Heart (tissue), 3 donors: ENCODE measurements around a stretch of chr2.

- RAMPAGE, long total RNA, 2 experiments, result no peak in any of the 2 experiments
Measured at GRCh38 chr2:46026998-46027471, 270.2 kb upstream of the EPAS1 start.

DNA sequence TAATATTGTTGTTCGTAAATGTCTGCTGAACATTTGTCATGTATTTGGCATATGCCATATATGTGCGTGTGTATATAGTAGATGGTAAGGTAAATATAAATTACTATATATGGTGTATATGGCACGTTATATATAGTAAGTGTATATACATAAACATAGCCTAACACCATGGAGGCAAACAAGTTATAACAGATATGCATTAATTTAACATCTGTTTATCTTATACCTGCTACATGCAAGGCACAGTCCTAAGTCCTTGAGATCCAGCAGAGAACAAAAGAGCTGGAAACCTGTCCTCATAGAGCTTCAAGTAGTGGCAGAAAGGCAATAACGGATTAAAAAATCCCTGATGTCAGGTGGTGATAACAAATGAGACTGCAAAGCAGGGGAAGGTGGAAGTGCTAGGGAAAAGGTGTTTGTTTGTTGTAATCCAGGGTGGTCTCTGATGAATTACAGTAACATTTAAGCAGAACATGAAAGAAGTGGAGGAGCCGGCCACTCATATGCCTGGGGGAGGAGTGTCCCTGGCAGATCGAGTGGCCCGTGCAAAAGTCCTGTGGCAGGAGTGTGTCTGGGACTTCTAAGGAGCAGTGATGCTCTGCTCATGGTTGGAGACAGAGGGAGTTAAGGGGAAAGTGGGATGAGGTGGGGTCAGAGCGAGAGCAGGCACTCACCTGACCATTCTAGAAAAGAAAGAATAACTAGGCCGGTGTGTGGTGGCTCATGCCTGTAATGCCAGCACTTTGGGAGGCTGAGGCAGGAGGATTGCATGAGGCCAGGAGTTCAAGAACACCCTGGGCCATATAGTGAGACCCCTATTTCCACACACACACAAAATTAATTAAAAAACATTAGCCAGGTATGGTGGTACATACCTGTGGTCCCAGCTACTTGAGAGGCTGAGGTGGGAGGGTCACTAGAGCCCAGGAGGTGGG is 261.4 kb upstream of the EPAS1 start:
- RAMPAGE, long total RNA, 2 experiments, result no peak in any of the 2 experiments

DNA sequence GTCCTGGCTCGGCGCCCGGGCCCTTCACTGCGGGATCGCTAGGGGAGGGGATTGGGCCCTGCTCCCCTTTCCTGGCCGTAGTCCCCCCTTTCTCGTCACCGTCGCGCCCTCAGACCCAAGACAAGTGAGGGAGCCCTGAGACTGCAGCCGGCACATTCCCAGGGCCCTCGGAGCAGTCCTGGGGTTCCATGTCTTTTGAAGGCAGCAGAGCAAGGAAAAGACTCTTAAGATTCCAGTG is 2.0 kb downstream of the EPAS1 start:
- RAMPAGE, long total RNA, 2 experiments, result no peak in any of the 2 experiments

GRCh38 chr2:46299497-46300096 is 2.4 kb downstream of the EPAS1 start:
- RAMPAGE, long total RNA, 2 experiments, result no peak in any of the 2 experiments

GRCh38 chr2:46339765-46340459 is 42.7 kb downstream of the EPAS1 start:
- RAMPAGE, long total RNA, 2 experiments, result no peak in any of the 2 experiments

DNA sequence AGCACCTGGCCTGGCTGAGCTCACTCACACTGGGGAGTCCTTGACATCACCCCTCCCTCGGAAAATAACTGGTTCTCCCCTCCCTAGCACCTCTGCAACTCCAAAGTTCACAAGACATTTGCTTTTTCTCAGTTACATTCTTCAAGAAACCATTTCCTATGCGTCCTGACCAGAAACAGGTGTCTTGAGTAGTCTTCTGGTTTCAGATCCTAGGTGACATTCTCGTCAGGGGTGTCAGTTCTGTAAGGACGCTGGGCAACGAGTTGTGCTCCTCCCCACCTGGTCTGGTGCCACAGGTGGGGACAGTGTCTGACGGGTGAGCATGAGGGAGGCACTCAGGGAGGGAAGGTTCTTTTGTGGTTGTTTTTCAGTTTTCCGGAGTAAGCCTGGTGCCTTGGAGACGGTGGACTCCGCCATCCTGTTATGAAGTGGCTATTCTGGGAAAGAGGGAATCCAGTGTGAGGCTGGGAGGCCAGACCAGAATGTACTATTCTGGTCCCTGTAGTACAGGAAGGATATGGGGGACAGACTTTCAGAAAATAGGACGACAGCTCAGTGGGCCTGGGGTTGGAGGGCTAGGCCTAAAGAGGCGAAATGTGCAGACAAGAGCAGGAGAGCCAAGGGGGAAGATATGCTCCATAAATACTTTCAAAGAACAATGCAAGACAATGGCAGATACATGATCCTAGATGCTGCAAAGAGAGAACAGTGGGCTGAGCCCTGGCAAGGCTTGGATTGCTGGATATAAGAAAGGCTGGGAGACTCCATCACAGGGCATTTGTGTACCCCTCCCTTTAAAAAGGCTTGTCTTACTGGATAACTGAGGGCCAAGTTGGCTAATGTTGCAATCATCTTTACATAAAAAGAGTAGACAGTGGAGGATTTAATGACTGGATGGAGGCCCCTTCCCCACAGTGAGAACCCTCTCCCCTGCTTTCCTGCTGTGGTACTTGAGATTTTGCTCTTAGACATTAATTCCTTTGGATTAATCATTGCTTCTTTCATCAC is 50.7 kb downstream of the EPAS1 start:
- RAMPAGE, long total RNA, 2 experiments, result no peak in any of the 2 experiments

GRCh38 chr2:46351319-46352517 is 54.5 kb downstream of the EPAS1 start:
- RAMPAGE, long total RNA, 2 experiments, result no peak in any of the 2 experiments

DNA sequence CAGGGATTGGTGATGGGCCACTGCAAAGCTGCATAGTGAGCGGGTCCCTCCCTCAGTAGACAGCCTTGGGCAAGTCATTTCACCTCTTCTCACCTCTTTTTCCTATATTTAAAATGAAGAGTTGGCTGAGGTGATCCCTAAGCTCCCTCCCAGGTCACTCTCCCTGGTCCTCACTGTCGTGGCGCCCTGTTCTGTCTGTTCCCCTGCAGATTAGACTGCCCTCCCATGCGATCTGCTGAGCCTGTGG is 78.1 kb downstream of the EPAS1 start:
- RAMPAGE, long total RNA, 2 experiments, result no peak in any of the 2 experiments

DNA sequence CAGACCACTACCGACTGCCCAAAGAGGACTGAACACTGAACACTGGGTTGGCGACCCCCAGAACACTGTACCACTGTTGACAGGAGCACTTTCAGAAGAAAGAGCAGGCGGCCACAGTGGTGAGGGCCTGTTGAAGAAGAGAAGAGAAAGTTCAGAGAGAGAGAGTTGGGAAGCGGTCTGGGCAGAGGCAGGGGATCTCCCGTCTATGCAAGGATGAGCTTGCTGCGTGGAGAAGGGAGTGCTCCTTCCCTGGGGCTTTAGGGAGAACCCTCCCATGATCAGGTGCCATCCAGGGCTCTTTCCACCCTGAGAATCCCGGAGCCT is 85.6 kb downstream of the EPAS1 start:
- RAMPAGE, long total RNA, 2 experiments, result no peak in any of the 2 experiments

- RAMPAGE, long total RNA, 2 experiments, result no peak in any of the 2 experiments
Measured at GRCh38 chr2:46535235-46535924, 6.9 kb upstream of the RHOQ start.

DNA sequence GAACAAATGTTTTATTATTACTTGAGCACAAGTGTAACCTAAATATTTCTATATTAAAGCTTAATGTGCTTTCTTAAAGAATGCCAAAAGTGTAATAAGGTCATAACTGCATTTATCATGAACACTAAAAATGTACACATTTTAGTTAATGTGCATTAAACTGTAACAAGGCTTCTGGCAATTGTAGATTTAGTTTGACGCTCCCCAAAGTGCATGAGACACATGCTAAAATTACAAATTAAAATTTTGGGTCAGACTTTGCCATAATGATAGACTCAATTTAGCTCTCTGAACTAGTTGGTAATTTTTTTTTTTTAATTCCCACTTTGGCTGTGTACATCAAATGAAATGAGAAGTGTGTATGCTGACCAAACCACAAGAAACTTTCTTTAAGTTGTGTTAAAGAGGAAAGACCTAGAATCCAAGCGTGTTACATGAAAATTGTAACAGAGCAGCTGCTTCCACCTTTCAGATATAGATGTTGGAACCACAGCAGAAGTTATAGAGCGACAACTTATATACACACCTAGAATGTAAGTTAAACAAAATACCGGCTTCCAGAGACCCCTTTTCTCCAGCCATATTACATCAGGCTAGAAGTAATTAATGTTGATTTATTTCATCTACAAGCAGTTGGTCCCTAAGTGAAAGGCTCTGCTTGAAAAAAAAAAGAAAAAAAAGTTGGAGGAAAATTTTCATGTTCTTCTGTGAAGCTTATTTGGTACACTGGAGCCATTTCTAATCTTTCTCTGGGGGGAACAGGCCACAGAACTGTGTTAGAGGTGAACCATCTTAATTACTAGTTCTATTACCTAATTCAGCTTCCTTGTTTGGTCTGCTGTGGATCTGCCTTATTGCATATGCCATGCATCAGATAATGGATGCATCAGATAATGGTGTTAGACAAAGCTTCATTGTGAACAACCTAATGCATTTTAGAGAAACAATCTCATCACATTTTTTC is 34.9 kb downstream of the PIGF start:
- RAMPAGE, long total RNA, 2 experiments, result no peak in any of the 2 experiments

DNA sequence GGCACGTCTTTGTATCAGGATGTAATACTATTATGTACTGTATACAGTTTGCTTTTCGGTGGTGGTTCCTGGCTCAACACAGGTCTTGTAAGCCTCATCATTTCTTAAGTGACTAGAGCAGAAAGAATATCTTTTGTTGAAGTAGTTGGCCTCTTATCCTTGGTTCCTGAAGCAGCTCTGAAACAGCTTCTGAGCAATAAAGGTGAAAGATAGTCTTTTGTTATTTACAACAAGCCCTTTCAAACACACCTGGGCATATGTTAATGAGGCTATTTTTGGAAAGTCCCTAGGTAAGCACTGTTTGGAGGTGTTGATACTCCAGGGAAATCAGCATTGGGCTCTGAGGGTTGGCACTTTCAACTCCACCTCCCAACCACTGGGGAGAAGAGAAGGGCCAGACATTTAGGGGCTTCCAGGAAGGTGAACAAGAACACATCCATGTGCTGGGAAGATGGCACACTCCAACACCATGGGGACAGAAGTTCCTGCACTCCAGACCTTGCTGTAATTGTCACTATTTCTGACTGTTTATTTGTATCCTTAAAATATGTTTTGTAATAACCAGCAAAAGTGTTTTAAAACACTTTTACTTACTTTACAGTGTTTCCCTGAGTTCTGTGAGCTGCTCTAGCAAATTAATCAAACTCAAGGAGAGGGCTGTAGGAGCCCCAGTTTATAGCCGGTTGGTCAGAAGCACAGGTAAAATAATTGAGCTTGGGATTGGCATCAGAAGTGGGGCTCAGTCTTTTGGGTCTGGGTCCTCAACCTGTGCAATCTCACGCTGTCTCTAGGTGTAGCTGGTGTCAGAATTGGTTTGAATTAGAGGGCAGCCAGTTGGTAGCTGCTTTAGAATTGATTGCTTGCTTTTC is 5.7 kb downstream of the SOCS5 start:
- RAMPAGE, long total RNA, 2 experiments, result no peak in any of the 2 experiments

DNA sequence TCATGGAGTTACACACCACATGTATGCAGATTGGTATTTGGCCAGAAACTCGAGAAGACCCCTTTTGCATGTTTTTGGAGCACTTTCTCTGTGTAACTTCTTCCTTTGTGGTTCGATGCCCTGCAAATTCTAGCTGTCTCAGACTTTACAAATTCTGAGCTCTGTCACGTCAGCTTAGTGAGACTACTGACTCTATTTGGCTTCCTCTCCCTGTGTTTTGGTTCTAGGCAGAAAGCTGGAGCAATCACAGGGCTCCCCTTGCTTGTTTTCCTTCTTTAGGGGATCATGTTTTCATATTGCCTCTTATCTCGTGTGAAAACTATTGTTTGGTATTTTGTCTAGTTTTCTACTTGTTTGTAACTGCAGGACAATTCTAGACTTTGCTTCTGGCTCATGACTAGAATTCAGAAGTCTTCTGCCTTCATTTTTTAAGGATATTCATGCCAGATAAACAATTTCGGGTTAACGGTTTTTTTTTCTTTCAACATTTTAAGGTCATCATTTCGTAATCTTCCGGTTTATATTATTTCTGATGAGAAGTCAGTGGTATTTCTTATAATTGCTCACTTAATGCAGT is 18.1 kb downstream of the SOCS5 start:
- RAMPAGE, long total RNA, 2 experiments, result no peak in any of the 2 experiments

DNA sequence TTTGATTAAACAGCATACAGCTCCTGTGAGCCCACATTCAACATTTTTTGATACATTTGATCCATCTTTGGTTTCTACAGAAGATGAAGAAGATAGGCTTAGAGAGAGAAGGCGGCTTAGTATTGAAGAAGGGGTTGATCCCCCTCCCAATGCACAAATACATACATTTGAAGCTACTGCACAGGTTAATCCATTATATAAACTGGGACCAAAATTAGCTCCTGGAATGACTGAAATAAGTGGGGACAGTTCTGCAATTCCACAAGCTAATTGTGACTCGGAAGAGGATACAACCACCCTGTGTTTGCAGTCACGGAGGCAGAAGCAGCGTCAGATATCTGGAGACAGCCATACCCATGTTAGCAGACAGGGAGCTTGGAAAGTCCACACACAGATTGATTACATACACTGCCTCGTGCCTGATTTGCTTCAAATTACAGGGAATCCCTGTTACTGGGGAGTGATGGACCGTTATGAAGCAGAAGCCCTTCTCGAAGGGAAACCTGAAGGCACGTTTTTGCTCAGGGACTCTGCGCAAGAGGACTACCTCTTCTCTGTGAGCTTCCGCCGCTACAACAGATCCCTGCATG is 60.2 kb downstream of the SOCS5 start:
- RAMPAGE, long total RNA, 2 experiments, result no peak in any of the 2 experiments

DNA sequence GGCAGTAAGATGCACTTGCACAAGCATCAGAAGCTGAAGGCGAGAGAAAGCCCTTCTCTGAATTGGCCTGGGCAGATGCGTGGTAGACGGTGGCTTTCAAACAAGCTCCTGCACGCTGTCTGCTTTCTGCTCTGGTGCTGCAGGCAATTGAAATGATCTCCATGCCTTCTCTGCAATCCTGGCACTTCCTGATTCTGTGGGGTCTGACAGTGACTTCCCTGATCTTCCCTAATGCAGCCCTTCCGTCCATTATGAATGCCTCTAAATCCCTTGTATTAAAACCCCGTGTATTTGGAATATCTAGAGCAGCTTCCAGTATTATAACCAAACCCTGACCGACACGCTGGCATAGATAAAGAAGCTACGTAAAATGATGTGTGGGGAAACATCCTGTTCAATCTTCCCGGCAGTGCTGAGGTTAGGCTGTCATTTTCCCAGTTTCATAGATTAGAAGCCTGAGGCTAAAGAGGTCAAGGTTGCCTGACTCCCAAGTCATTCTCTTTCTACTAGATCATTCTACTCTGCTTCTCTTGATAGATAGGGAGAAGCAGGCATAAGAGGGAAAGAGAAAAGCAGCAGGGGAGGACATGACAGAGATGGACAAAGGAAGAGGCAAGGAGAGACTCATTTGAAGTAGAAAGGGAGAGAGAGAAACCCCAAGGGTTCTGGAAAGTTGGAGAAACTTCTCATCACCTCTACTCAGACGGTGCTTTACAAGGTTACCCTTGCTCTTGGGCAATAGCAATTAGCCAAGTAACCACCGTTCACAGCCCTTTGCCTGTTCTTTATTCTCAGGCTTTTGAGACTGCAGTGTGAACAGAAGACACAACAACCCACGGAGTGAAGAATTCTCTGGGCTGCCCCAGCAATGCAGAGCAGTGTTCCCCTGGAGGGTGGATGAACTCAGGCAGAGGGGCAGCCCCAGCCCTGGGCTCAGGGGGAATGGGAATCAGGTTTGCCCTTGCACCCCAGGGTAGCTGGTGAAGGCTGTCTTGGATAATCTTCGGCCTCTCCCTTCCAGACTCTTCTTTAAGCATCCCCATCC is 69.4 kb downstream of the MCFD2 start:
- RAMPAGE, long total RNA, 2 experiments, result no peak in any of the 2 experiments

DNA sequence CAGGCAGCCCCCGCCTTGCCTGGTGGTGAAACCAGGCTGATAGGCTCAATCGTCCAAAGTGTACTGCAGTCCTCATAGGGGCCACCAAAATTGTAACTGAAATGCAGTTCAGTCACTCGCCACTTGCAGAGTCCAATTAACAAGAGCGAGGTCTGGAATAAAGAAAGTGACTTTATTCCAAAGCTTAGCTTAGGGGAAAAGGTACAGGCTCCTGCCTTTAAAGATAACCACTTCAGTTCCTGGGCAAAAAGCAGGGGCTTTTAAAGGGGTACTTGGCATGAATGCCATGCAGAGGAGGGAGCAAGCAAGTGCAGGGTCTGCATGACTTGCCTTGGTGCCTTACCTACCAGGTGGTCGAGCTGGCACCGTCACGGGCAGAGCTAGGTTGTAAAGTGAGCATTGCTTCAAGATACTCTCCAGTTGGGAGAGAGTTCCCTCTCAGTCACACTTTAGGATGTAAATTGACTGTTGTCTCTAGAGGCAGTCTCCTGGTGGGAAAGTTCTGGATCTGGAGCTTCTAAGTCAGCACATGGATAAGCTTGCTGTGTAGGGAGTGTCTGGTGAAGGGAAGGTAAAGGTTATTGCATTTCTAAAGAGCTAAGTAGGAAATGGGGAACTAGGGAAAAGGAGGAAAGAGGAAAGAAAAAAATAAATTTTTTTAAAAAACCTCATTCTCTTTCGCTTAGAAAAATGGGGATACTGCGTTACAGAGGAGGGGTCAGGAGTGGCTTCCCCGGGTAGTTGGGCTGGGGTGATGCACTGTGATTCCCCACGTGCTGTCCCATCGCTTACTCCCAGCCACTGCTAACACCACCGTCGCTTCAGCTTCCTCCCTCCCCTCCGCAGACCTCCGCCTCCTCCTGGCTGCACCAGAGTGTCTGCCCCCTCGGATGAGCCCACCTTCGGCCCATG is 33.2 kb downstream of the TTC7A start:
- RAMPAGE, long total RNA, 2 experiments, result no peak in any of the 2 experiments

DNA sequence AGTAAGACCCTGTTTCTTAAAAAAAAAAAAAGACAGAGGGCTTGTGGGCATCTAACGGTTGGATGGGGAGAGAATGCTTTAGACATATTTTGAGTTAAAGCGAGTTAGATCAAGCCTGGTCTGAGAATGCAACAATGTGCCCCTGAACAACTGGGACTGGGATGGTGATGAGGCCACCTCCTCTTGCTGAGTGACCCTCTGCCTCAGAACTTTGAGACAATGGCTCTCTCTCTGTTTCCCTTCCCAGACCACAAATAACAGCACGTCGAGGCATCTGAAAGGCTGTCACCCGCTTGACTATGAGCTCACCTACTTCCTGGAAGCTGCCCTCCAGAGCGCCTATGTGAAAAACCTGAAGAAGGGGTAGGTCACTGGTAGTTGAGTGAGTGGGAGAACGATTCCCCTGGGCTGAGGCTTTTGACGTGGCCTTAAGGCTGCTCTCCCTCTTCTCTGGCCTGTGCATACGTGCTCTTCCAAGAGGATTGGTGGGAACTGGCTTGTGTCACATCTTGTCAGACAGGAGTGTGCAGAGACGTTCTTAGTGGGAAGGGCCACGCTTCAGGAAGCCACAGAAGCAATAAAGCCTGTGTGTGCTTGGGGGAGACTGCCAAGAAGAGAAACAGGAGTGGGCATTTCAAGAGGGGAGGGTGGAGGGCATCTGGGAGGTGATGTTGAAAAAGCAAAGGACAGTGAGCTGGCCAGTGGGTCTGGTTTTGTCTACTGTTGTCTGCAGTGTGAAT is 37.7 kb downstream of the TTC7A start:
- RAMPAGE, long total RNA, 2 experiments, result no peak in any of the 2 experiments

GRCh38 chr2:46983628-46984116 is 42.6 kb downstream of the TTC7A start:
- RAMPAGE, long total RNA, 2 experiments, result no peak in any of the 2 experiments

- RAMPAGE, long total RNA, 2 experiments, result no peak in any of the 2 experiments
Measured at GRCh38 chr2:46989884-46990545, 49.0 kb downstream of the TTC7A start.

DNA sequence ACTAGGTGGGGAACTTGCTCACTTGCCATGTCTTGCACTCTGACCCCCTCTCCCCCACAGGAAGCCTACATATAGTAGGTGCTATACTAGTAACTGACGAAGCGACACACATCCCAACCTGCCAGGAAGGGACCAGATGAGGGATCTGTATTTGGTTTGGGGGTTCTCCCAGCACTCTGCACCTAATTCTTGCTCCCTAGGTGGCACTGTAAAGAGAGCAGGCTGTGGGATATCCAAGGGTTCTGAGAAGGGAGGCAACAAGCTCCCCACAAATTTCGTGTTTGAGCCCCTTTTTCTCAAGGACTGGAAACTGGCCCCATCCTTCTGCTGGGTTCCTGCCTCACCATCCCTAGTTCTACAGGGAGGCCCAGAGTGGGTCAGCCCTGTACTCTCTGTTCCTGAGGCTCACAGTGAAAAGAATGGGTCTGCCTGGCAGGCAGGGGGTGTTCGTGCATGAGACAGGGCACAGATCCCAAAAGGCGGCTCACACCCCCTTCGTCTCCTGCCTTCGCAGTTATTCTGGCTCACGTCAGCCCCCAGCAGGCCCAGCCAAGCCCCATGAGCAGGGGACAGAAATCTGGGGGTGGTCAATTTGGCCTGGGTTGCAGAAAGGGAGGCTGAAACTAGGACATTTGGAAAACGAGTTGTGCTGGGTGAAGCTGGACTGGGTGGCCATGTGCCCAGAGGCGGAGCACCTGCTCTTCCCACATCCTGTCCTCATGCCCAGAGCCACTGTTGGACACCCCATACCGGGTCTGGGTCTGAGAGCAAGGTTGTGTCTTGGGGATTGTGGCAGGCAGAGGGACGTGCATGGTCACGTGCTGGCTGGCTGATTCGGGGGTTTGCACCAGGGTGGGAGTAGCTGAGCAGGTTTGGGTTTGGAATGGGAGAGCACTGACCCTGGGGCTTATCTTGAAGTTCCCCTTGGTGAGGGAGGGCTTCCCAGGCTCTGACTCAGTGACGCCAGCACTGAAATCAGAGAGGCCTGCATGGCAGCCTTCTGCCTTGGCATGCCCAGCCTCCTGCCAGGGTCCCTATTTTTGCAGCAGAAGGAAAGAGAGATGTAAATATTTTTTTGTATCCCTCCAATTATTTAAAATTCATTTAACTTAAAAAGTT is 73.5 kb downstream of the TTC7A start:
- RAMPAGE, long total RNA, 2 experiments, result no peak in any of the 2 experiments